Vagina (tissue), 1 donor: ENCODE measurements around a stretch of chr6.

GRCh38 chr6:149485336-149485844, 576 bp upstream of the ZC3H12D start:
- PRO-cap: no peak
- RAMPAGE, long total RNA: no peak

GRCh38 chr6:149505197-149505886, 20.5 kb upstream of the ZC3H12D start:
- PRO-cap: no peak
- RAMPAGE, long total RNA: no peak

DNA sequence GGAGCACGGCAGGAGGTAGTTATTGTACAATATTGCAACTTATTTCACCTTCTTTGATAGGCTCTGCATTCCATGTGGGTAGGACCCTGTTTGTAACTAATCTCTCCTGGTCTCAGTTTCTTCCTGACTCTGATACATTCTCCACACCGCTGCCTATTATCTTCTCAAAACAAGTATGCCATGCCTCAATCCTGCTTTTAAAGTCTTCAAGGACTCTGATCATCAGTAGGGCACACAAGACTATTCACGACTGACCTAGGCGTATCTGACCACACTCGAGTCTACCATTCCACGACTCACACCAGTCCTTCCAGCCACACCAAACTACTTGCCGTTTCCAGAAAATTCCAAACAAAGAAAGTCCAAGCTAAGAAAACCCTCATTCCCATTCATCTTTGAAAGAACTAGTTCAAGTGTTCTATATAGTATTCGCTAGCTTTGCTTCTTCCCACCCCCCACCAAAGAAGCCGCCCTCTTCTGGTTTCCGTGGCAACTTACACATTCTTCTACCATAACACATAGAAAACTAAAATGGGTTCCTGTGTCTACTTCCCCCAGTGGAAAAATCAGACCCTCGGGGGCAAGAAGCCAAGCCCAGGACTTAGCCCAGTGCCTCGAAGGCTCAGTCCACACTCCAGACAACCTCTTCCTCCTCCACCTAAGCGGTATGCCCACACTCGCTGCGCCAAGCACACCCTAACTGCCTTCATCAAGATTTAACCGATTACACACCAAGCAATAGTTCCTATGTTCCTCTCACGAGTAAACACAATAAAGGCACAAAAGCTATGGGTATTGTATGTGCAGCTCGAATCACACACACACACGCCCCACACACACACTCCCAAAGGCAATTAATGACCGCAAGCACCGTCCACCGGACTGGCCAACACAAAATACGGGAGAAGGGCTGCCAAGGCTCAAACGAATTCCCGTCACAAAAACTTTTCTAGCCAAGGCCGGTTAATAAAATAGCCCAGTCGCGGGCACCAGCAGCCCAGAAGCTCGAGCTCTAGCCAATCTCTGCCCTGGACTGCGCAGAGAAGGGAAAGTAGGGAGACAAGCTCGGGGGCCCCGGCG, 673 bp downstream of the PPIL4 start:
- PRO-cap: no peak
- RAMPAGE, long total RNA: no peak

DNA sequence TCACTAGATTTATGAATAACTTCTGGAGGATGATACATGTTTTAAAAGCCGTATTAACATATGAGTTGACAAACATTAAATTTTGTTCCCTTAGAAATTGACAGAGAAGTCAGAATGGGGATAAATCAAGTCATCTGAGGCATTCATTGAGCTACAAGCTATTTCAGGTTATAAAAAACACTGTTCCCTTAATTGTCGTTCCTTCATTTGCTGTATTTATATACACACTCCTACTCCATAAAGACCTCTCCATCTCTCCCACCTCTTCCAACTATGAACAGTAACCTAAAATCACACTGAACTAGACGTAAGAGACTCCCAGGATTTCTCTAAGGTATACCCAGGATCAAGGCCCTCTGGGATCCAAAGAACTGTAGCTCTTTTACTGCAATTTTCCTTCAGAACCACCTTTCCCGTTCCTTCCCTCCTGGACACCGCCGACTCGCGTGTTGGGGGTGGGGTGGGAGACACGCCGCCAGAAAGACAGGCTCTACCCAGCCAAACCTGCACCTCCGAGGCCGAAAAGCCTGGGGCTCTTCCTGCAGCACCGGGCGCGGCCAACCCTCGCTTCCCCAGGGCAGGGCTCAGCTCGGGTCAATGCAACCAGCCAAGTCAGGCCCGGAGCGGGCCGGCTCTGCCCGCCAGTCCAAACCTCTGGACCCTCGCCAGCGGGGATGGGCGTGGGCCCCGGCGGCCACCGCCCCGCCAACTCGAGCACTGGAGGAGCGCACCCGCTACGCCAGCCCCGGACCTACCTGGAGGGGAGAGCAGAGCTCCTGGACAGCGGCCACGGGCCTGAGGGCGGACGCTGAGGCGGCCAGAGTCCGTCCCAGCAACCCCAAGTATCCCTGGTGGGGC, 578 bp downstream of the LATS1 start:
- PRO-cap: bidirectional peak, plus-strand start at position 742 of the sequence, minus-strand start at position 538 of the sequence
- RAMPAGE, long total RNA: start-site peak on the minus strand centred at position 593 of the sequence, 55 bp wide, 6 reads

DNA sequence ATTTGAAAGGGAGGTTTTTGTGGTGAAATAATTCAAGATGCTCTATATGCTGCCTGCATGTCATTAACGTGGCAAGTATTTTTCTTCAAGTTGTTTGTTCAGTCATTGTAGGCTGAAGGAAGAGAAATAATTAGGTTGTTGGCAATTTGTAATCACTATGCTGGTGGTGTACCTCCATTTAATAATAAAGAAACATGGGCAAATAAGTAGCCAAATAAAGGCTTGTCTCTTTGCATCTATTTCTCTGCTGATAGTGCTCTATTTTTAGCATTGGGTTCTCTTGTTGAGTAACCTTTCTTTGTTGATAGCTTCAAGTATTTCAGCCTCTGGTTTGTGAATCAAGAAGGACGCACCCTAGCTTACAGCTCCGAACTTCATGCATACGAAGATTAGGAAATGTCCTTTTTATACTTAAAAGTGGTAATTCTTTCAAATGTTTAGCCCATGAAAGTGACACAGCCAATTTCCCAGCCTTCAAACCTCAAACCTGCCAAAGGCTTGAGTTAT, 2.5 kb downstream of the PPP1R14C start:
- PRO-cap: no peak
- RAMPAGE, long total RNA: no peak

GRCh38 chr6:150176647-150177672, 34.1 kb downstream of the PPP1R14C start:
- PRO-cap: no peak
- RAMPAGE, long total RNA: start-site peak on the plus strand at chr6:150176657-150176769, 6 reads; start-site peak on the plus strand at chr6:150176983-150176994, 7 reads; start-site peak on the plus strand at chr6:150177077-150177114, 5 reads

DNA sequence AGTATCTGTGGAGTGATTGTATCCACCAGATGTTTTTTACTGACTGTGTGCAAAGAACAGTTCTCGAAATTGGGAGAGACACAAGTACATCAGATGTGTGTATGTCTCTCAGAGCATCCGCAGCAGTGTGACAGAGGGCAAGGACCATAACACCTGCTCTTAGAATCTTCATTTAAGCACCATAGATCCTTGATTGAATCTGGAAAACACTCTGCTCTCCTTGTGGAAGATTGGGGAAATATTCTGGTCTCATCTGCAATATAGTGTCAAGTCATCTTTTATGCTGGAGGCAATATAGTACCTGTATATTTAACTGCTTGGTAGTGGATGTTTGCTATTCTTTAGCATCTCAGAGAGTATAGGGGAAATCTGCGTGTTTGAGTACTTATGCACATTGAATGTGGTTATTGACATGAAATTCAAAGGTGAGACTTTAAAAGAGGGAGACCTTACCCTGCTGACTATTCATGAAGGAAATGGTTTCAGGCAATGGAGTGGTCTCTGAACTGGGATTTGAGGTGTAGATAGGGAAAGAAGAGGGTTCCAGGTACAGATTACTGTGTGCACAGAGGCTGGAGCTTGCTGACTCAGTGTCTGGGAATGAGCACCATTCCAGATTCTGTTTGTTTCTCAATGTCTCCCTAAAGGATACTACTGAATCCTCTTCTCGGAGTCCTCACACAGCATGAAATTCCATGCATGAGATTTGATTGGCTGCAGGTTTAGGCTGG, 48.7 kb downstream of the PPP1R14C start:
- PRO-cap: no peak
- RAMPAGE, long total RNA: start-site peak on the plus strand centred at position 313 of the sequence, 181 bp wide, 12 reads

DNA sequence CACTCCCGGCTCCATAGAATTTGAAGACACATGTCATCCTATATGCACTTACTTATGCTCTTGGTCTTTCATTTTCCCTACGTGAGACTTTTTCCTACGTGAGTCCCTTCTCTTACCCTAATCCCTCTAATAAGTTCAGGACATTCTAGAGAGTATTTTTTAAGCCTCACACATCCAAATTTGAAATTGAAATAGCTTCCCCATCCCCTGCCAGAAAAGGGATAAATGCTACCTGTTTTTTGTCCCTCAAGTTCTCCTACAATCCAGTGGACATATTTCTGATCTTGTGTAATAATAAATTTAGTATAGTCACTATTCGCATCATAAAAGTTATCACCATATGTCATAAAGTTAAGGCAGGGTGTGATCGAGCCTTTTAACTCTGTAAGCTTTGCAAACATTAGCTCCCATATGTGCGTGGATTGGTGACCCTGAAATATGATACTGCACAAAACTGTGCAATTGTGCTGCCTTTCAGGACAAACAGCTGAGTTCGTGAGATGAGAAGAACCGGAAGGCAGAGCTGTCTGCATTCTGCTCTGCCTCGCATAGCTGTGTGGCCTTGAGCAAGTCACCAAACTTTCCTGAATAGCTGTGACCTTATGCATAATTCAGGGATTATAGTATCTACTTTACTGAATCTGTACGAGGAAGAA, 3.4 kb upstream of the PLEKHG1 start:
- PRO-cap: no peak
- RAMPAGE, long total RNA: no peak

GRCh38 chr6:150690067-150690885, 90.6 kb downstream of the PLEKHG1 start:
- PRO-cap: no peak
- RAMPAGE, long total RNA: no peak

DNA sequence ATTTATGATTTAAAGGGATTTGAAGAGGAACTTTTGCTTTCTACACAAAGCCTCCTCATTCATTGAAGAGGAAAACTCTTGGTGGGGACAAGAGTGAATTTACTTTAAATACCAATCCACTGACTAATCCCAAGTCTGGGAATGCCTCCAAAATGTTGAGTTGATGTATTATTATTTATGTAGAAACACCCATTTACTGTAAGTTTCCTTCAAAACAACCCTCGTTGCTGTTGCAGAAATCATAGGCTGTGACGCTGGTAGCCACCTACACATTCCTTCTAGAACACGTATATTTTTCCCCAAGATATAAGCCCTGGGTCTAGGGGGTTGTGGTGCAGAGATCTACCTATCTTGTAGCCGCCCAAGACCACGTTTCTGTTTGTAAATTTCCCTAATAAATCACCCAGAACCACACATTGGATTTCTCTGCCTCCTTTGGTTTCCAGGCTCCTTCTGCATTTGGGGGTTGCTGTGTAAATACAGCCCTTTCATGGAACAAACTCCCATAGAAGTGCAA, 7.9 kb upstream of the MTHFD1L start:
- PRO-cap: no peak
- RAMPAGE, long total RNA: no peak

DNA sequence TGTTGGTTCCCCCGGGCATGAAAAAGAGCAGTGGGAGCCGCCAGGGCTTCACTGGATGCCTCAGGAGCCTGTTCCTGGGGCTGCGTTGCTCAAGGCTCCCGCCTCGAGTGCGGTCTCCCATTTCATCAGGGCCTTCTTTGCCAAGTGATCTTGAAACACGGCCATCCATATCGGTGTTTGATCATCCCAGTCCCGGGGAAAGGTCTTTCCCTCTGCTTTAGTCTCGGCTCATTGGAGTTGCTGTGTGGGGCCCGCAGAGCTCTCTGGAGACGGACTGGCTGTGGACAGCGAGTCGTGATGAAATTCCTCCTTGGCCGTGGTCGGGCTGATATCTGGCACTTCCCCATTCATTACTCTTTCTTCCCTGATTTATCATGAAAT, 71.6 kb downstream of the MTHFD1L start:
- PRO-cap: no peak
- RAMPAGE, long total RNA: no peak

DNA sequence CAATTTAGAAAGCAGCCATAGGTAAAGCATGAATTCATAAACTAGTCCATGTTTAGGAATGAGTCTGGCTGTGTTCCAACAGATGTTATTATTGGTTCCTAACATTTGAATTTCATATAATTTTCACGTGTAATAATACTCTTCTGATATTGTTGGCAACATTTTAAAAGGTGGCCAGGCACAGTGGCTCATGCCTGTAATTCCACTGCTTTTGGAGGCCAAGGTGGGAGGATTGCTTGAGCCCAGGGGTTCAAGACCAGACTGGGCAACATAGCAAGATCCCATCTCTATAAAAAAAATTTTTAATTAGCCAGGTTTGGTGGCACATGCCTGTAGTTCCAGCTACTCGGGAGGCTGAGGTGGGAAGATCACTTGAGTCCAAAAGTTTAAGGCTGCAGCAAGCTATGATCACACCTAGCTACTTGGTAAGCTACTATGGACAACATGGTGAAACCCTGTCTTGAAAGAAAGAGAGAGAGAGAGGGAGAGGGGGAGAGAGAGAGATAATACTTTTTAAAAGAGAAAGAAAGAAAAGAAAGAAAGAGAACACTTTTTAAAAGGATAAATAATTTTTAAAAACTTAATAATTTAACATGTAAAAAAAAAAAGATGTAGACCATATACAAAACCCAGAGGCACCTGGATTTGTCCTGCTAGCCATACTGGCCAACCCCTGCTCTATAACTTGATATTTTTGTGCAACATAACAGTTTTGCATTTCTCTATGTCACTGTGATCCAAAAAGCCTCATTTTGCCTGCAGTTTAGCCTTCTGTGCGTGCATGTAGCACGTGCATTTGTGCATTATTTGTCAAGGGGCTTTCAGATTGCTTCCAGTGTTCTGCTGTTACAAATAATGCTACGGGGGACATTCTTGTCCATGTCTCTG, 116.4 kb downstream of the MTHFD1L start:
- PRO-cap: no peak
- RAMPAGE, long total RNA: no peak

GRCh38 chr6:151004403-151004910, 139.0 kb downstream of the MTHFD1L start:
- PRO-cap: no peak
- RAMPAGE, long total RNA: no peak

DNA sequence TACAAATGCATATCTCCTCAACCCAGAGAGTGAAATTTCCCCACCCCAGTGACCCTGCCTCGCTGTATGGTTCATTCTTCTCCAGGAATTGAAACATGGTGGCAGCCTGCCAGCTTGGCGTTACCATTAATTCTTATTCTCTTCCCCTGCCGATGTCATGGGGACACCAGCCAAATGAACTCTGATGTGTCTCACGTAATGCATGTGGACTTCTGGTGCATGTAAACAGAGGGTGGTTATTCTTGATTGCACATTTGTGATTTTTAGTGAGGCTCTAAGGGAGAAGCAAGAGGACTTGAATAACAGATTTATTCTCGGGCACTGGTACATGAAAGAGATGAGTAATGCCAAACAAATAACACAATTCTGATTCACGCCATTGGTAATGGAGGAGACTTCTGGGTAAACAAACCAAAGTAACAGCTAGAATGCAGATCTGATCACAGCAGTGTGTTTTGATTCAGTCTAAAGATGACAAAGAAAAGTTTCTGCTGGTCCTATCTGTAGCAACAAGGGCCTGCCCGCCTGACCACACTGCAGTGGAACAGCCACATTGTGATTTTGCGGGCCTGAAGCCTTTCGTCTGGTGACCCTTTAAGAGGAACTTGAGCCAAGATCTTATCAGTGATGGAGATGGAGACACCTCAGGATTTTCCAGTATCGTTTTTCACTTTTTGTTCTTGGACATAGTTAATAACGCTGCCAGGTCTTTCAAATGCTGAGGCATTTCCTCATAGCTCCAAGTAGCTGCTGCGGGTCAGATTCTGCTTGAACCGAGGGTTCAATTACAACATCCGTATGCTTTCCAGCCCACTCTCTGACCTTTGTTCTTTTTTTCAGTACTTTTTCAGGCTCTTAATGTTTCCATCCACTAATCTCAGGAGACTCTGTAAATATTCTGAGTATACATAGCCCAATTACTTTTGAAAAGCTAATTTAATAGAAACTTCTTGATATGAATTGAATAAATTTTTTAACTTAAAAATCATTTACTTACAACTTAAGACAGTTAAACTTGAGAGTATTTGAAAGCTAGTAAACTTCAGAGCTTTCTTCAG, 171.7 kb upstream of the AKAP12 start:
- PRO-cap: no peak
- RAMPAGE, long total RNA: no peak

DNA sequence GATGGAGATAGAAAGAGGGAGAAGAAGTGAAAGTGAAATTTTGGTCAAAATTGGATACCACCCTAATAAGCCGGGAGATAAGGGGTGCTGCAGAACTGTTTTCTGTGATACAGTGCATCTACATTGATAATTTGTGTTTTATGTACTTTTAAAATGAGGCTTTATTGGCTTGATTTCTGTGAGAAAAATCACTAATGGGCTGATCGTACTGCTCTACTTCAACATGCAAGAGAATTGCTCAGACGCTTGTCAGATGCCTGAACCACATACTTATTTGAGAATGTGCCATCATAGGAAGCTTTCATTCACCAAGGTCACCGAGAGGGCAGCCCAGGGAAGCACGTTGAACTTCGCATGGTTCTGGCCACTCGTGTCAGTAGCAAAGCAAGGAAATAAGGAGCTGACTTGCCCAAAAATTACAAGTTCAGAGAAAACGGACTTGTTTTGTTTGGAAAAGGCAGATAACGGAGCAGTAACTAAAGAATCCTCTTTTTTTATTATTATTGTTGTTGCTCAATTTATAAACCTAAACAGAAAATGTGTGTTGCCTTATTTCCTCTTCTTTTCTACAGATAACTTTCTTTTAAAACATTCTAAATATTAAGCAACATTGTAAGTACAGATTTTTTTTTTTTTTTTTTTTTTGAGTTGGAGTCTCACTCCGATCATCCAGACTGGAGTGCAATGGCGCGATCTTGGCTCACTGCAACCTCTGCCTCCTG, 168.4 kb upstream of the AKAP12 start:
- PRO-cap: bidirectional peak, plus-strand start at position 376 of the sequence, minus-strand start at position 225 of the sequence
- RAMPAGE, long total RNA: no peak

- PRO-cap: no peak
- RAMPAGE, long total RNA: no peak
Measured at GRCh38 chr6:151099293-151099818, 140.4 kb upstream of the AKAP12 start.

GRCh38 chr6:151101446-151101896, 138.3 kb upstream of the AKAP12 start:
- PRO-cap: no peak
- RAMPAGE, long total RNA: no peak

DNA sequence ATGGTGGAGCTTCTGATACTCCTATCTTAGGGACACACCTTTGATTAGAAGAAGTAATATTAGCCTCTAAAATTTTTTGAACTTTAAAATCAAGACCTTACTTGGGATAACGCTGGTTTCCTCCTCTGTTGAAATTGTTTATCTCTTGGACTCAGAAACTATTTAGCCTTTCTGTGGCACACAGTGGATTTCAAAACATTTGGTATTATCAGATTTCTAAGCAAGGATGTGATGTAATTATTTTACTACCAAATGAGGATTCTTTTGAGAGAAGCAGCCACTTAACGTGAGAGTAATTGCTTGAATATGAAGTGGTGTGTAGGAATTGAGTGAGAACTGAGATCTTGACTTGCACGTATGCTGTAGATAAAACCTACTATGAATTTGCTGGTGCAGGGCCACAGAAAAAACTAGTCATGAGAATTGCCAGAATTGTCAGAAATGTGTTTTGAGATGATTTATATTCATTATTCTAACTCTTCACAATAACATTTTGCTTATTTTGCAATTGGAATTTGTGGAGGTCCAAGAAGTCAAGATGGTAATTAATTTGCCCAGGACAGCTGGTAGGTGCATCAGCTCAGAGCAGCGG, 53.3 kb downstream of the AKAP12 start:
- PRO-cap: unidirectional peak, minus-strand start at position 136 of the sequence
- RAMPAGE, long total RNA: no peak

DNA sequence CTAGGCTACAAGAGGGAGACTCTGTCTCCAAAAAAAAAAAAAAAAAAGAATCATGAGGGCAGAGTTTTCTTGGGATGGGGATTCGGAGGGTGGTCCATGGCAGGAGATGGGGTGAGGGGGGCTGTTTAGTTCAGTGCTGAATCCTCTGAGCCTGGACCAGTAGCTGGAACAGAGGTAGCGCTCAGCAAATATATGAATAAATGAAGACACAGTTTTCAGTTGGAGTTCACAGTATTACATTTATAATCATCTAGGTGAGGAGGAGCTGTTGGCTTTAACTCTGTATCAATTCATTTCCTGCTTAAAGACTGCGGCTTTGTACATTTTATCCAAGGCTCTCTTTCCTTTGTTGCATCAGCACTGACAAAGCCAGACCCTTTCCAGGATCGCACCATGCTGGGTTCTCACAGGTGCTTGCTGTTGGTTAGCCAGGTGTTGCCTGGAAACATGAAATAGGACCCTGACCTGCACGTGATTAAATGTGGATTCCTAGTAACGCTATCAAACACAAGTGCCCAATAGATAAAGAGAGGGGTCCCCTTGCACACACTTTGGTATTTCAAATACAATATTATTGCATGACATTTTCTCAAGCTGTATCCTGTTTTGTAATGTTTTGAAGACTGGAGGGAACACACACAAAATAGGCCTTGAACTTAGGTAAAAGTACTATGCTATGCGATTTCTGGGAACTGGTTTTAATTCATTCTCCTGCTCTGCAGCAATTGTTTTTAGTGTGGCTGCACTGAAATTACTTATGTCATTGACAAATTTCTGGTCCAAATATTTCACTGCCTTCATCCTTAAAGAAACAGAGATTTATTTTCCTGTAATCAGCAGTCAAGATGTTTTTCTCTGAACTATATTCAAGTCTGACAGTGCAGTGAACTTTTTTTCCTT, 73.2 kb downstream of the AKAP12 start:
- PRO-cap: no peak
- RAMPAGE, long total RNA: no peak

DNA sequence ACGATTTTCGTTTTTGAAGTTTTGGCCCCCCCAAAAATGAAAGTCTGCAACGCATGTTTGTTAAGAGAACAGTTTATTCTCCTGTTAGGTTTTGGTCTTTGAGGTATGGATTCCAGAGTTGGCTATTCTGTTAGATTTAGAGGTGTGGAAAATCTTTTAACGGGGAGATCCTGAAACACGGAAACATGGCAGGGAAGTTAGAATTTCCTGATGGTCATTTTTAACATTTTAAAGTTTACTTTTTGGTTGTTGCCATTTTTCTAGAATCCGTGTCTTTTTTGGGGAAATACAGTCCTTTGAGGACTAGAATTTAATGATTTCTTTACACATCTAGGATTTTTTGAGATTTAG, 884 bp upstream of the ZBTB2 start:
- PRO-cap: no peak
- RAMPAGE, long total RNA: start-site peak on the plus strand centred at position 219 of the sequence, 54 bp wide, 6 reads